Ureter (tissue), 1 donor: ENCODE measurements around a stretch of chr1.

- PRO-cap = no peak
These were observed 23.0 kb upstream of the DNAJC11 start for GRCh38 chr1:6724317-6725220.

DNA sequence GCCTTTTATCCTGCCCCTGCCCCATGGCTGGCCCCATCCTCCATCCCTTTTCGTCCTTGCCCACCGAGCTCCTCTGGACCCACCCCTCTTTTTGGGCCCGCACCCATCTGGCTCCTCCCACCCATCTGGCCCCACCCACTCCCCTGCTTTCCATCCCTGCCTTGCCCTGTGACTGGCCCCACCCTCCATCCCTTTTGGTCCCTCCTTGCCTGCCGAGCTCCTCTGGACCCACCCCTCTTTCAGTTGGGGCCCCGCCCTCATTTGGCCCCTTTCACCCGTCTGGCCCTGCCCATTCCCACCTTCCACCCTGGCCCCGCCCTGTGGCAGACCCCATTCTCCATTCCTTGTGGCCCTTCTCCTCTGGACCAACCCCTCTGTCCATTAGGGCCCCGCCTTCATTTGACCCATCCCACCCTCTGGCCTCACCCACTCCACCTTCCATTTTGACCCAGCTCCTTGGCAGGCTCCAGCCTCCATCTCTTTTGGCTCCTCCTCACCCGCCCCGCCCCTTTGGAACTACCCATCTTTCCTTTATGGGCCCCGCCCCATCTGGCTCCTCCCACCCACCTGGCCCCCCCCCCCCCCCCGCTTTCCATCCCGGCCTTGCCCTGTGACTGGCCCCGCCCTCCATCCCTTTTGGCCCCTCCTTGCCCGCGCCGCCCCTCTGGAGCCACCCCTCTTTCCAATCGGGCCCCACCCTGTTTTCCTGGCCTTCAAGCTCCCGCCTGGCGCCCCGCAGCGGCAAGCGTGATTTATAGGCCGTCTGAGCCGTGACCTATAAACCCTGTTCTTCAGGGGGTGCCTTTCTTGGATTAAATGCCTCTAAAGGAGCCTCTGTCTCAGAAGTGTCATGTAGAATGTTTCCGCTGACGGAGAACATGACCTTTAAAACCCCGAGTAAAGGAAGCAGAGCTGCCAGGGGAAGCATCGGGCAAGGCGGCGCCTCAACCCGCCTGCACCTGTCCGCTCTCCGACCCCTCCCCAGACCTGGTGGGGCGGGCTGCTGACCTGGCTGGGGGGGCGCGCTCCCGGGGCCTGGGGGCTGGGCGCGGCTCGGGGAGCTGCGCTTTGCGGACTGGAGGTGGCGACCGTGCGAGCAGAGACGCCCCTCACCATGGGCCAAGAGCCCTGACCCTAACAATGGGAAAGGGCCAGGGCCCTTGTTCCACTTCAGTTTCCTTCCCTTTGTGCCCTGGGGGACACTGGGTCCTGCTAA lies 177.9 kb downstream of the CAMTA1 start:
- PRO-cap = no peak

DNA sequence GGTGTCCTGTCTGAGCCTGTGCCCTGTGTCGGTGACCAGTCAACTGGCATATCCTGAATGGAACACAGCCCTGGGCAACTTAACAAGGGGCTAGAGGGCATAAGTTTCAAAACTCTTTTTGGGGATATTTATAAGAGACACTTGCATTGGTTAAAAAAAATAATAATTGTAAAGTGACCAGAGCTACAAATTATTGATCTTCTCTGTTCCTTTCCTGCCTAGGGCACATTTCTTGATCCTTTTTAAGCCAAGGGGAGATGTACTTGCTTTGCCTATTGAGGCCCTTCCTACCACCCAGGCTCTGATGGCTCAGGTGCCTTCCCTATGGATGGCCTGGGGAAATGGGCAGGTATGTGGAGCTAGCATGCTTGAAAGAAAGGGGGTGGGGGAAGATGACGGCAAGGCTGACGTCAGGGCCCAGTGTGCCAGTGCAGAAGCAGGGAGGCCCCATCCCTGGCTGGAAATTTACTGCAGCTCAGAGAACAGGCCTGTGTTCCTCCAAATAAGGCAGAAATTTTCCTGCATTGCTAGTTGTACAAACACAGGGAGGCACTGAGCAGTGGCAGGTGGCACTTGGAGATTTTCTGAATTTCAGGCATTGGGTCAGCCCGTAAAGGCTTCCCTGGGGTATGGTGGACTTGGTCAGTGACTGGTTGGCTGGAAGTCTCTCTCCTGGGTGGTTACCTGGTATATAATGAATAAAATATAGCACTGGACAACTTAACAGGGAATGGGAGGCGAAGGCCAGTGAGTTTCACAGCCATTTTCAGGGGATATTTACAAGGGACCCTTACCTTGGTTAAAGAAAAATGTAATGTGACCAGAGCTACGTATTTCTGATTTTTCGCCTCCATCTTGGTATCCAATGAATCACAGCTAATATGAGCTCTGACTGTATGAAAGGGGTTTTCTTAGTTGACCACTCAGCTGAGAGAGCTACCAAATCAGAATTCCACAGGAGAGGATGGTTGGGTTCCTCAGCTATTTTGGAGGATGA lies 453.1 kb upstream of the VAMP3 start:
- PRO-cap = no peak

DNA sequence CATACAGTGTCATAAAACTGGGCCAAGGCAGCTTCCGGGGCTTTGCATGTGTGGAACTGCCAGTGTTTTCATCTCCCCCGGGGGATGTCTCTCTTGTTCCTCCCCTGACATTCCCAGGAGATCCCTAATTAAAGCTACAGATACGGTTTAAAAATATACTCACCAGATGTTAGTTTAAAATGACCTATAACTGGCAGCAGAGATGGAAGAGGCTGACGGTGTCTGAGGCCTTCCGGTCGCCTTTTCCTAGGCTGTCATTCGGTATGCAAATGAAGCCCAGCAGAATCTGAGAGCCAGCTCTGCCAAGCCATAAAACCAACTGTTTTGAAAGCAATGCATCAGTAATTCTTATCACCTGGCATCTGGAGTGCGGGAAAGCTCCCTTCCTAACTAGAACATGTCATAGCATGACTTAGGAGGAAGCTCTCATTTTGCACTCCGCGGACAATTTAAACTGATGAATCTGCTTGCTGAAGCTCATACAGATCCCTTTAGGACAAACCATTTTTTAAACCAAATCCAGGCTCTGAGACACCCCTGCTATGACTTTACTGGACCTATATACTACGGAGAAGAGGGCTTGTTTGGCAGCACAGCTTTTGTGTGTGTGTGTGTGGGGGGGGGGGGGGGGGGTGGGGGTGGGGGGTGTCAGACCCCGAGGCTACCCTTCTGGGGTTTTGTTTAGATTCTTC lies 436.4 kb upstream of the VAMP3 start:
- PRO-cap = no peak

DNA sequence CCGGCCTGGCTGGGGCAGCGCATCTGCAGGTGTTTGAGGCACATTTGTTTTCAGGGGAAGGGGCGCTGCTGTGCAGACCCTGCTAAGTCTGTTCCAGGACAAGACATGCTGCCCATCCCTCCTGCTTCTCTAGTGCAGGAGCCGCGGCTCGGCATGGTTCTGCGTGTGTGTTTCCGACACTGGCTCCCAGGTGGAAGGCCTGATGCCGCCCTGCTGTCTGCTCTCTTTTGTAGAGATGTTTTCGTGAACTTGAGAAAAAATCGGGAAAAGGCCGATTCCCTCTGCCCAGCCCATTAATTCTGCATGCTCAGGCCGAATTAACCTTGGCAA lies 316.1 kb upstream of the VAMP3 start:
- PRO-cap = no peak

DNA sequence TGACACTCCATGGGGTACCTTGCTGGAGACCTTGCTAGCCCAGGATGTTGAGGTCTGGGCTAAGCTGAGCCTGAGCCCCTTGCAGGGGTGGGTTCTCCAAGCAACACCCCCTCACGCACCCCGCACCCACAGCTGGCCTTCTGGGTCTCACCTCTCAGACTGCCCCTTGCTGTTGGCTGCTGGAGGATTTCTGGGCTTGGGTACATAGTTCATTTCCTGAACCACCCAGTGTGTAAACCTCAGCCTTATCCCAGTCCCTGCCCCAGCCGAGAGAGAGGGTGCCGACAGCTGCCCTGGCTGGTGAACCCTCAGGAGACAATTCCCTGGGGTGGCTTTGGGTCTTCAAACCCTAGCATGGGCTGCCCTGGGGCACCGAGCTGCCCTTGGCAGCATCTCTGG lies 92.4 kb upstream of the VAMP3 start:
- PRO-cap = no peak

GRCh38 chr1:7826947-7827937 lies 25.6 kb downstream of the UTS2 start:
- PRO-cap = unidirectional peak, minus-strand start at chr1:7827342

DNA sequence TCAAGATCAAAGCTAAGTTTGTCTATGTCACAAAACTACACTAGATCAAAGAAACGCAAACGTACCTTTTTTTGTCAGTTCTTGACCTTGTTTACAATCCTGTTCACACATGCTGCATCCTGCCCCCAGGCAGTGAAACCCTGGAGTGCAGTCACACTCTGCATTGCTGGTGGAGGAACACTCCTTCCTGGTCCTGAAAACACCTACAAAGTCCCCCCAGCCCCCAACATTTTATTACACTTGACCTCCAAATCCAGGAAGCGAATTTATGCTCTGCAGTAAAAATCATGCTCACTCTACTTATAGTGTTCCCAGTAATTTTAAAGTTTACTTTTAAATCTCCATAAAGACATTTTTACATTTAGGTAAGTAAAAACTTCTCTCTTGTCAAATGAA lies 2.5 kb downstream of the TNFRSF9 start:
- PRO-cap = no peak

DNA sequence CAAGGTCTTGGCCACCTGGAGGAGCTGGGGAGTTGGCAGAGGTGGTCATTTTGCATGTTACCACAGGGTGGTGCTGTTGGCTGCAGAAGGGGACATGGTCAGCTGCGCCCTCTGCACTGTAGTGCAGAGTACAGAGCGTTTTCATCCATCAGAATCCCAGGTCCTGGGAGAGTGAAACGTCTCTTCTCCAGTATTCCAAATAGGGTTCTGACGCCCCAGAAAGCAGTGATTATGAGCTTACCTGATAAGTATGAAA lies 13.8 kb downstream of the PARK7 start:
- PRO-cap = no peak

DNA sequence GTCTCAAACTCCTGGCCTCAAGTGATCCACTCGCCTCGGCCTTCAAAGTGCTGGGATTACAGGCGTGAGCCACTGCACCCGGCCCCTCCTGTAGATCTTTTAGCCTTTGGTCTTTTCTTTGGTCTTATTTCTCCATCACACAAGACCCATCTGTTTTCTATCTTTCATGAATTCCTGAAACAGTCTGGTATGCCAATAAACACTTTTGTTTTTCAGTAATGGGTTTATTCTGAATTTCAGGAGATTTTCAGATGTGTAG lies 23.2 kb downstream of the ERRFI1 start:
- PRO-cap = no peak

GRCh38 chr1:8013426-8014416 lies 12.4 kb downstream of the ERRFI1 start:
- PRO-cap = no peak

- PRO-cap = no peak
These were observed 9.0 kb downstream of the ERRFI1 start for GRCh38 chr1:8017181-8017532.

GRCh38 chr1:8162036-8162817 lies 136.1 kb upstream of the ERRFI1 start:
- PRO-cap = no peak

DNA sequence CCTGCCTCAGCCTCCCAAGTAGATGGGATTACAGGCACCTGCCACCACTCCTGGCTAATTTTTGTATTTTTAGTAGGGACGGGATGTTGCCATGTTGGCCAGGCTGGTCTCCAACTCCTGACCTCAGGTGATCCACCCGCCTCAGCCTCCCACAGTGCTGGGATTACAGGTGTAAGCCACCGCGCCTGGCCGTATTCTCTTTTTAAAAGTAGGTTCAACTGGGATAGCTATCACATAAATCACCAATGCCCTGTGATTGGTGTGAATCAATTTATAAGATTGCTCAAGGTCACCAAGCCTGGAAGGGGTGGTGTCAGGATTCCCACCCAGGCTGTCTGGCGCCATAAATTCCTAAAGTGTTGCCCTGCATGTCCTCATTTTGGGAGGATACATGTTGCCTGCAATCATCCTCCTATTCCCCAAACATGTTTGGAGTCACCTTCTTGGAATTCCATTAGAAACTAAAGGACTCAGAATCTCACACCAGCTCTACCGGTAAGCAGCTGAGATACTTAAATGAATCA lies 54.3 kb upstream of the SLC45A1 start:
- PRO-cap = no peak

- PRO-cap = no peak
These were observed 35.7 kb upstream of the SLC45A1 start for GRCh38 chr1:8282180-8282743.

DNA sequence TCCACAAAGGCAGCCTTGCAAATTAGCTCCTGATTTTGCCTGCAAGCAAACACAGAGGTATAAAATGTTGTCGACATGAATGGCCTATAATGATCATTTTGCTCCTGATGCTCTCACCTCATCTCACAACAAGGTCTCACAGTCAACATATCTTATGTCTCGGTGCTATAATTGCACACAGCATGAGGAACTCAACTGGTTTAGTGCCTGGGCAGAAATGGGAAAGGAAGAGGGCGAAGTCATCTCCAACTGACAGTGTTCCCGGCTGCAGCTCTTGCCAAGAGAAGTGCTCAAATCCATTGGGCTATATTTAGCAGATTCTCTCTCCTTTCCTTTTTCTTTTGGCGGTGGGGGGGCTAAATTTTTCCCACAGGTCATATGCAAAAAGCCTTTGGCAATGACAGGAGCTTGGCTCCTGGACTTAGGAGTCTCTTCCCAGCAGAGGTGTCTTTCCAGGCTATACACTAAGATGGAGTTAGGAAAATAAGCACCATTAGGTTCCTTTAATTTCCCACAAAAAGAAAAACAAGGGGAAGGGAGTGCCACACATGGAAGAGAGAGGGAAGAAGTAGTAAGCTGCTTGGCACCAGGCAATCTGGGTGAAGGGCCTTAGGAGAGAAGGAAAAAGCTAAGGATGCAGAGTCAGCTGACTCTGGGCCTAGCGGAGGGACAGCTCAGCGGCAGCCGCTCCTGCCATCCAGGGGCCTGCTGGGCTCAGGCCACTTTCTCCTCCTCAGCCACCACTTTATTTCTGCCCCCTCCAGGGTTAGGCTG lies 53.2 kb downstream of the SLC45A1 start:
- PRO-cap = no peak

GRCh38 chr1:8378450-8379054 lies 60.6 kb downstream of the SLC45A1 start:
- PRO-cap = no peak

GRCh38 chr1:8419036-8419392 lies 101.1 kb downstream of the SLC45A1 start:
- PRO-cap = no peak

- PRO-cap = no peak
These were observed 101.8 kb downstream of the SLC45A1 start for GRCh38 chr1:8419596-8420277.

- PRO-cap = no peak
These were observed 112.6 kb downstream of the SLC45A1 start for GRCh38 chr1:8430293-8431080.